ENCODE measurements around the gene DELE1.

- PRO-cap, 6 experiments, result peak in 5 of 6 experiments; most common plus-strand start chr5:141879430 (in 2); most common minus-strand start chr5:141879164 (in 3)
- RAMPAGE, long total RNA, 2 experiments, result no peak in any of the 2 experiments
- RRBS, result under 1% methylated on average over 8 of the region's 40 CpGs
Measured at GRCh38 chr5:141878730-141879529, 720 bp upstream of the PCDH1 start.

DNA sequence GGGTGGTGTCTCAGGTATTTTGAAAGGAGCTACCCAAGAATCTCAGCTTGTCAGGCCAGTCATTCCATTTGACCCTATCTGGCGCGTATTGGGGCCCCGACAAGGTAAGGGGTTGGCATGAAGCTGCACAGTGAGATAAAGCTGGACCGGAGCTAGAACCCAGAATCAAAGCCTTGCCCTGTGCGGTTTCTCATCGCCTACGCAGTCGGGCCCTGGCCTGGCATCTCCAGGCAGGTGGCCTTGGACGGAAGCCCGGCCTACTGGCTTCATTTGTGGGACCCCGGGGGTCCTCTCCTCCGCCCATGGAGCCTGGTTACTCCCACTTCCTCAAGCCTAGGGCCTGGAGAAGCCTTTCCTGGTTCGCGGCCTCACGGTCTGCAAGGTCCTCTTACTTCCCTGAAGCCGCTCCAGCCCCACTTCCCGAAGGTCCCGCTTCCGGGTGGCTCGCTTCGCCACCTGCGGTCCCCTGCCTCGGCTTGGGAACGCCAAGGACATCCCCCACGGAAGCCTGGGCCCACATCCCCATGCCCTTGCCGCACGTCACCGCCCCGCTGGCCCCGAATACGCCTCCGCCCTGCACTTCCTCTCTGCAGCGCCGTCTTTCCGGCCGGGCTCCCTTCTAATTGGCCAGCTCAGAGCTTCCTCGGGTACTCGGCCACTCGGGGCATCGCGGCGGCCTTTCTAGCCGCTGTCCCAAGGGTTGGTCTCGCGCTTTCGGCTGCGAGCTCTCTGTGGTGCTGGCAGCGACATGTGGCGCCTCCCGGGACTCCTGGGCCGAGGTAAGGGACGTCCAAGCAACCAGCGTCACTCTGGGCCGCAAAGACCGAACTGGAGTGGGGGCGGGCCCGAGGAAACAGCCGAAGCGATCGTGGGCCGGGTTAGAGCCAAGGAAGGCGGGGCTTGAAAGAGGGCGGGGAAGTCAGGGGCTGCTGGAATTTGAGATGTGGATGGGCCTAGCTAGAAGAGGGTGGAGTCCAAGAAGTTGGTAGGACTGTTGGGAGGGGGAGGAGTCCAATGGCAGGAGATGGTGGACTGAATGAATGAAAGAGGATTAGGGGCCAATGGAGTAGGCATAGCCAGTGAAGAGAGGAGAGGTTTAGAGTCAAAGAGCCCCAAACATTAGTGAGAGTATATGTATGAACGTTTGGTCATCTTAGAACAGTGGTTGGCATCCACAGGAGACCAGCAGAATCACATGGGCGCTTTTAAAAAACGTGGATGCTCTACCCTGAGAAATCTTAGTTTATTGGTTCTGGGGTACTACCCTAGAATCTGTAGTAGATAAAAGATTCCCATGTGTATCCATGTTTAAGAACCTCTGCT is at the start of gene DELE1:
TSS of gene DELE1 (plus strand) at position 678 of the 1,323 bp plus-strand sequence.
- PRO-cap, 6 experiments, result peak in 6 of 6 experiments; most common plus-strand start position 650 of the sequence (in 6); most common minus-strand start position 830 of the sequence (in 6)
- RAMPAGE, long total RNA, 2 experiments, result start-site peak on the plus strand in 2 of 2 experiments, centred at position 684 of the sequence, 125 to 167 reads per replicate
- RRBS, result 2% methylated on average over 12 of the region's 66 CpGs

DNA sequence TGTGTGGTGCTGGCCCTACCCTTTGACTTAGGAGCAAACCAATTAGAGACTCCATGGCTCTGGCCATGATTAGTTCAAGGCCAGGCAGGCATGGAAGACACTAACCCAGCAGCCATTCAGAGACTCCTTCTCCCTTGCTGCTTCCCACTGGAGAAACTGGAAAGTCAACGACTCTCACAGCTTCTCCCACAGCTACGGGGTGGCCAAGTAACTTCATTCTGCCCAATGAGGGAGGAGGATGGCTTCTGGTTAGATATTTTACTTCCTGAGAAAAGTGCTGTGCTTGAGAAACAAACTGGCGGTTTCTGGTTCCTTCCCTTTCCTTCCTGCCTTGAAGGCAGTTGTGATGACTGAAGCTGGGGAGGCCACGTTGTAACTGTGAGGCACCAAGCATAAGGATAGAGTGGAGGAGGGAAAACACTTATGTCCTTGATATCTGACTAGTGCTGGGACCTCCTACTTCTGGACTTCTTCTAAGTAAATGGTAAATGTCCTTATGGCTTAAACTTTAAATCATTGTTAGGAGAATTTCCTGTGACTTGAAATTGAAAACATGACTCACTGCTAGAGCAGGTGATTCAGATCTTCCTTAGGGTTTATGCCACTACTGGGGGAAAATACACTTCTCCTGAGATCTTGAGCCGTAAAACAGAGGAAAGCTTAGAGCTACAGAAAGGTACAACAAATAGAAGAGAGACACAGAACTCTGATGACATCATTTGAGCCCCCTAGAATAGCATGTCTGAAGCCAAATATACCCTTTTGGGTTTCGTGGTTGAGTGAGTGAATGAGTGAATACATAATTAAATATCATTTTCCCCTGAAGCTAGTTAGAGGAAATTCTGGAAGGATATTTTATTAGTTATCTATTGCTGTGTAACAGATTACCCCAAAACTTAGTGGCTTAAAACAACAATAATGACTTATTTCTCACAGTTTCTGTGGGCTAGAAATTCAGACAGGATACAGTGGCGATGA is 3.2 kb upstream of the GNPDA1 start:
- PRO-cap, 6 experiments, result peak in 5 of 6 experiments; most common plus-strand start position 340 of the sequence (in 5); most common minus-strand start position 483 of the sequence (in 2)
- RAMPAGE, long total RNA, 2 experiments, result no peak in any of the 2 experiments
- RRBS, result no CpG with 5 or more reads among the region's 7 CpGs

- PRO-cap, 6 experiments, result peak in 6 of 6 experiments; most common plus-strand start chr5:142108610 (in 3); most common minus-strand start chr5:142108688 (in 6)
- RAMPAGE, long total RNA, 2 experiments, result no peak in any of the 2 experiments
- RRBS, result 6% methylated on average over 5 of the region's 27 CpGs
Measured at GRCh38 chr5:142108242-142108718, 299 bp upstream of the NDFIP1 start.

GRCh38 chr5:142109748-142110035 is 1.1 kb downstream of the NDFIP1 start:
- PRO-cap, 6 experiments, result no peak in any of the 6 experiments
- RAMPAGE, long total RNA, 2 experiments, result no peak in any of the 2 experiments
- RRBS, result no CpG with 5 or more reads among the region's 7 CpGs

DNA sequence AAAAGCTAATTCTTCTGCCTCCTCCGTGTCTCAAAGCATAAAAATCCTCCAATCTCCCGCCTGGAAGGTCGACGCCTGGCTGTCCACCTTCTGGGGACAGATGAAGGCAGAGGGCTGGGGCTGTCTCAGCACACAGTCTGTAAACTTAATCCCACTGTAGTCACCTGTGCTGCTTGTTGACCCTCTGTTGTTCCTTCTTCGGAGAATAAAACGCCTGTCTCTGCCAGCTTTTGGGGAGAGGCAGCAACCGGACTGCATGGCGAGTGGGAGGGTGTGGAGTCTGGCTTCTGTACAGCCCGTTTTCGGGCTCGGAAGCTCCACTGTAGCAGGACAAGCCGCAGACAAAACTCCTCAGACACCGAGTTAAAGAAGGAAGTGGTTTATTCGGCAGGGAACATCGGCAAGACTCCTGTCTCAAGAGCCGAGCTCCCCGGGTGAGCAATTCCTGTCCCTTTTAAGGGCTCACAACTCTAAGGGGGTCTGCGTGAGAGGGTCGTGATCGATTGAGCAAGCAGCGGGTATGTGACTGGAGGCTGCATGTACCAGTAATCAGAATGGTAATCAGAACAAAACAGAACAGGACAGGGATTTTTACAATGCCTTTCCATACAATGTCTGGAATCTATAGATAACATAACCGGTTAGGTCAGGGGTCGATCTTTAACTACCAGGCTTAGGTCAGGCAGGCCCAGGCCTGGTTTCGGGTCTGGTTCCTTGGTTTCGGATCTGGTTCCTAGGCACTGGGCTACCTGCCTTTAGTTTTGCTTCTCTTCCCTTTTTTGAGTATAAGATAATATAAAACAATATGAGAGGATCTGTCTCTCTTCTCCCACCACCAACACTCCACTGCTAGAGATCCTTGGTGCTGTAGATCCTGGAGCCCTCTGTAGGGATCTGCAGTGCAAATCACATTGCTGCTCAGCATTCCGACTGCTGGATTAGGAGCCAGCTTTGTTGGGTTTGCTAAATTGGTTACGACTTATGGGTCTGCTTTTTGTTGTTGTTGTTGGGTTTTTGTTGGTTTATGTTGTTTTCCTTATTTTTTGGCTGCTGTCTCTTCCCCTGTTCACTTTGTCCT is 88.3 kb downstream of the SPRY4 start:
- PRO-cap, 6 experiments, result no peak in any of the 6 experiments
- RAMPAGE, long total RNA, 2 experiments, result no peak in any of the 2 experiments
- RRBS, result no CpG with 5 or more reads among the region's 27 CpGs

DNA sequence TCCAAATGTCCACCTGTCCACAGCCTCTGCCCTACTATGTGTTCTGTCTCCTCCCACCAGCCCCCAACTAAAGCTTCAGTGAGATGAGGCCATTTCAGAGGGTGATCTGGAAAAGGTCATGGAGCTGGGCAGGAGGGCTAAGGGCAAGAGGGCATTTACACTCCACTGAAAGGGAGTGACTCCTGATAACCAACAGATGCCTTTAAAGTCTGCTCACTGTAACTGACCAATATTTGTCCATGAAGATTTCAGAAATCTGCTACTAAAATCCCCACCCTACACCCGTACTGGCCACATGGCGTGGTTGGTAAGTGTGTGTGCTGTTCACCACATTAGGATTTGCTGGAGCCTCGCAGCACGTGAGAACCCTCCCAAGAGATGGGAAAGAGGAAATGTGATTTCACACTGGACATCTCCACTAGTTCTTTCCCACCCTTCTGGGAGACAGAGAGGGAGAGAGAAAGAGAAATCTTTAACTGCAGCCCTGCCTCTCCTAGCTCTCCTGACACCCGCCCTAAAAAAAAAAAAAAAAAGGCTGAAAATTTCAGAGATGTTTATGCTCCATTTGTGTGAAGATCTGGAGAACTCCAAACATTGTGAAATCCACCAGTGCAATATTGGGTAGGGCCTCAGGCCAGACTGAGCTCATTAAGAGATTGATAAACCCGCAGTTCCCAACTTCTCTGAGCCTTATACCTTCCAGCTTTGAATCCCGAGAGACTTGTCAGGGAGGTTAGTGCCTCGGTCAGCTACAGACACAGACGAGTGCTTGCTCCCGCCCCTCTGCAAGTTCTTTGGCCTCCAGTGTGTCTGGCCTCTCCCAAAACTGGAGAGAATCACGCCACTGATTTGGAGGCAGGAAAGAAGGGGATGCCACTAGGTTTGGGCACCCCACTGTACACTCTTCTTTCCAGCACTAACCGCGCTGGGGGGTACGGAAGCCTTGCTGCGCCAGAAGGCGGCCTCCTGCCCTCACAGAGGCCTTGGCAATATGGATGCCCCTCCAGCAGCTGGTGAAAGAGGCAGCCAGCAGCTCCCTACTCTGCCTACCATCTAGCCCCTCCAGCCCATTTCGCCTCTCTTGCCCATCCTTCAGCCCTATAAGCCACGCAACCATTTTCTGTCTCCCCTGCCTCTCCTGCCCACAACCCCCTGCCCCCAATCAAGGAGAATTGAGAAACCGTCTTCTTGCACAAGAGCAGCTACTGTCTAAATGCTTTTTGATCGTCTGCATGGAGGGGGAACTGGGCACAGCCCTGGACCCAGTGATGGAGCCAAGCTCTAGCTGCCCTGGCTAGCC is 1.8 kb downstream of the SPRY4 start:
- PRO-cap, 6 experiments, result peak in 2 of 6 experiments; most common plus-strand start position 736 of the sequence (in 2); most common minus-strand start position 341 of the sequence (in 1)
- RAMPAGE, long total RNA, 2 experiments, result no peak in any of the 2 experiments
- RRBS, result no CpG with 5 or more reads among the region's 20 CpGs

DNA sequence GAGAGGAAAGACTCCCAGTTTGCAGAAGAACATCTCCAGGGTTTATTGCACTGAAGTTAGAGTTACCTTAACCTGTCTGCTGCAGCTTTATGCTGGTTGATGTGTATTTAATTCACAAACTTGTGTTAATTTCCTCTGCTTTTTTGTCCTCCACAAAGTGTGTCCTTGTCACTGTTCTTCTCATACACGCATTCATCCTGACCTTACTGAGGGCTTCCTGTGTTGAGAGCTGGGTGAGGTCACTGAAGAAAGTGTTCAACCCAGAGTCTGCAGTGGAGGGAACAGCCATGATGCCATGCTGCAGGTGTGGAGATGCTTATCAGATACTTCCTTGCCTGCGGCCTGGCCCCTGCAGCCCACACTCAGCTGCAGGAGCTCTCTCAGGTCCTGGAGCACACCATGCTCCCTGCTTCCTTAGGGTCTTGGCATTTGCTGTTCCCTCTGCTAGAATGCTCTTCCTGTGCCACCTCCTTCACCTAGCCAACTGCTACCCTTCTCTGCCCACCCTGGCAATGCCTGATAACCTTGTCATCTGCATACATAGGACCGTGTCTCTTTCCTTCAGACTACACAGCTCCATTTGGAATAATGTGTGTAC is 108.1 kb upstream of the SPRY4 start:
- PRO-cap, 6 experiments, result no peak in any of the 6 experiments
- RAMPAGE, long total RNA, 2 experiments, result no peak in any of the 2 experiments
- RRBS, result no CpG with 5 or more reads among the region's 3 CpGs

DNA sequence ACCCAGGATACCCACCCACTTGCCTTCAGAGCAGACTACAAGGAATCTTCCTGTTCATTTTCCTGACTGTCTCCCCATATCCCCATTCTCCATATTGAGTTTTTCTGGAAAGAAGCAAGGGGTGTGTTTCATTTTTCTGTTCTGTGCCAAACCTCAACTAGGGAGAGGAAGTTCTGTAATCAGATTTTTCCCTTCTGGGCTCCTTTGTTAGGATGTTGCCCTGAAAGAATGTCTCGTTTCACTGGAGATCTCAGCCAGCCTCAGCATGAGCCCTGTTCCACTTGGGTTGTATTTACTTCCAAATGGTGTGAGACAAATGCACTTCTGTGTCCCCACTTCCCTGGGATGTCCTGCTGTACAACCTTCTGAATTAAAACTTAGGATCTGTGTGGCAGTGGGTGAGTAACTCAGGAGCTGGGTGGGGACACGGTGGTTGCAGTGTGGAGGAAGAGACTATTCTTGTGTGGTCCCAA is 109.0 kb upstream of the SPRY4 start:
- PRO-cap, 6 experiments, result peak in 1 of 6 experiments; most common plus-strand start position 236 of the sequence (in 1); most common minus-strand start position 379 of the sequence (in 1)
- RAMPAGE, long total RNA, 2 experiments, result no peak in any of the 2 experiments
- RRBS, result no CpG with 5 or more reads among the region's 2 CpGs

GRCh38 chr5:142445965-142446591 is 121.3 kb upstream of the SPRY4 start:
- PRO-cap, 6 experiments, result no peak in any of the 6 experiments
- RAMPAGE, long total RNA, 2 experiments, result no peak in any of the 2 experiments
- RRBS, result no CpG with 5 or more reads among the region's 4 CpGs

DNA sequence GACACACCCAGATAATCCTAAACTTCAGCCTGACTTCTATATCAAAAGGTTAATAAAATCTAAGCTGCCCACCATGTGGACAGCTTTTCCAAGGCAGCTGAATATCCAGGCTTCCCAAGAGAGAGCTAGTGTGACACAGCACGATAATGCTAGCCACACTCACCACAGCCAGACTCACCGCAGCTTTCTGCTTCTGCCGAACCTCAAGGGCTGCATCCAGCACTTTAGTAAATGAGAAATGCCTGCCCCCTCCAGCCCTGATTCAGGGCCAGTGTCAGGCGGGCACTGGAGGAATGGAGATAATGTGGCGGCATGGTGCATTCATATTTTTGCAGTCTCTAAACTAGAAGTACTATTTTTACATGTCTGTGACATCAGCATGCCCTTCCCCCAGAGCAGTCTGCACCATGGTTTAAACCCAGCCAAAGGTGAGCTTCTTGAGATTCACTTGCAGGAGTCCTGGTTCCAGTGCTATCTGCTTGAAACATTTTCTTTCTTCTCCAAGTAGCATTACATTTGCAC is 493 bp downstream of the FGF1 start:
- PRO-cap, 6 experiments, result peak in 2 of 6 experiments; most common plus-strand start position 440 of the sequence (in 1); most common minus-strand start position 295 of the sequence (in 2)
- RAMPAGE, long total RNA, 2 experiments, result no peak in any of the 2 experiments
- RRBS, result no CpG with 5 or more reads among the region's 5 CpGs

DNA sequence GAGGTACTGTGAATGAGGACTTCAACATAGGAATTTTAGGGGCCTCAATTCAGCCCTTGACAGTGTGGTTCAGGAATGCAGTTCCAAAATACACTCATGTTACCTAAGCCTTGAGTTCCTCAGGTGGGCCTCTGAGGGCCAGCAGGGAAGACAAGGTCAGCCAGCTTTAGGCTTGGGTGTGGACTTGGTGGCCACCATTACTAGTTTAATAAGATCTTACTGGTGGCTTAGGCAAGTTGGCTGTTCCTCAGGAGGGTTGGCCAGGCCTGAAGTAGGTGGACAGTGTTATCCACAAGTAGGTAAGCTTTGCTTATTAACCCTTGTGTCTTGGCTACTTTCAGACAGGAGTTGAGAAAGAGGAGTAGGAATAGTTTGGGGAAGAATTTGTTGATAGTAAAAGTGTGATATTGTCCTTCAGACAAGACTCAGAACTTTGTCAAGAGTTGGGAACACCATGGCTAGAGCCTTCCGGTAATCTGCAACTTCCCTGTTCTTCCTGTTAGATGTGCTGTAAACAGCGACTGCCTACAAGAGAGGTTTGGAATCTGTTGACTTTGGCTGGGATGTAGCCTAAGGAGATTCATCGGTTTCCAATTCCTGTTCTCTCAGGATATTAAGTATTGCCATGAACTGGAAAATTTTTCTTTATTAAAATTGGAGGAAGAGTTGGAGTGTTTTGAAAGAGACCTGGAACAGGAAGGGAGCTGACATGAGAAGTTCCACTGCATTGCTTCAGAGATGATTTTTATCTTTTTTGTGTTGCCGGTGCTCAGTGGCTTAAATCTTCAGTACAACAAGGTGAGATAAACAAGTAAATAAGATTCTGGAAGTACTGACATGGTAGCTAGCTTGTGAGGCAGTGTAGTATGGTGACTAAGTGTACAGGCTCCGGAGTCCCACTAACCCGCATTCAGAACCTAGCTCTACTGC is 43.9 kb downstream of the ARHGAP26 start:
- PRO-cap, 6 experiments, result no peak in any of the 6 experiments
- RAMPAGE, long total RNA, 2 experiments, result no peak in any of the 2 experiments
- RRBS, result 57% methylated on average over 2 of the region's 6 CpGs

DNA sequence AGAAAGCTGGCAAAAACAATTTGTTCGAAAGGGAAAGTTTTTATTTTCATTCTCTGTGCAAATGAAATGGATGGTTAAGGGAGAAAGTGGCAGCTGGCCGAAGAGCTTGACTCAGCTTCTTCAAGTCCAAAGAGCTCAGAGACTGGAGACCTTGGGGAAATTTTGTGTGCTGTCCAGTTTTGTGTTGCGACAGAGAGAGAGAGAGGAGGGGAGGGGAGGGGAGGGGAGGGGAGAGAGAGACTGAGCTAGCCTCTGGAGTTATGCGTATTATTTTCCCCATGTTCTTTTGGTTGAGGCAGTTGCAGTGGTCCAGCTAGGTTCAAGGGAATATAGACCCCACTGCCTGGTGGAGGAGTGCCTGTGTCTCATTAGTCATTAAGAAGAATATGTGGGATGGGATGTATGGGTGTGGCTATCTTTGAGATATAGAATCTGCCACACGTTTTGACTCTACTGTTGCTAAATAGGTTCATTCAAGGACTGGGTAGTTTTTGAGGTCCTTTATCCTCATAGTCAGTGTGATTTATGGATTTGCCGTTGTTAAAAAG is 69.6 kb downstream of the ARHGAP26 start:
- PRO-cap, 6 experiments, result no peak in any of the 6 experiments
- RAMPAGE, long total RNA, 2 experiments, result no peak in any of the 2 experiments
- RRBS, result no CpG with 5 or more reads among the region's 6 CpGs

GRCh38 chr5:142840359-142841015 is 70.3 kb downstream of the ARHGAP26 start:
- PRO-cap, 6 experiments, result no peak in any of the 6 experiments
- RAMPAGE, long total RNA, 2 experiments, result no peak in any of the 2 experiments
- RRBS, result no CpG with 5 or more reads among the region's 2 CpGs

- PRO-cap, 6 experiments, result peak in 2 of 6 experiments; most common minus-strand start chr5:142841602 (in 2)
- RAMPAGE, long total RNA, 2 experiments, result no peak in any of the 2 experiments
- RRBS, result no CpG with 5 or more reads among the region's 11 CpGs
Measured at GRCh38 chr5:142841142-142841889, 71.1 kb downstream of the ARHGAP26 start.

DNA sequence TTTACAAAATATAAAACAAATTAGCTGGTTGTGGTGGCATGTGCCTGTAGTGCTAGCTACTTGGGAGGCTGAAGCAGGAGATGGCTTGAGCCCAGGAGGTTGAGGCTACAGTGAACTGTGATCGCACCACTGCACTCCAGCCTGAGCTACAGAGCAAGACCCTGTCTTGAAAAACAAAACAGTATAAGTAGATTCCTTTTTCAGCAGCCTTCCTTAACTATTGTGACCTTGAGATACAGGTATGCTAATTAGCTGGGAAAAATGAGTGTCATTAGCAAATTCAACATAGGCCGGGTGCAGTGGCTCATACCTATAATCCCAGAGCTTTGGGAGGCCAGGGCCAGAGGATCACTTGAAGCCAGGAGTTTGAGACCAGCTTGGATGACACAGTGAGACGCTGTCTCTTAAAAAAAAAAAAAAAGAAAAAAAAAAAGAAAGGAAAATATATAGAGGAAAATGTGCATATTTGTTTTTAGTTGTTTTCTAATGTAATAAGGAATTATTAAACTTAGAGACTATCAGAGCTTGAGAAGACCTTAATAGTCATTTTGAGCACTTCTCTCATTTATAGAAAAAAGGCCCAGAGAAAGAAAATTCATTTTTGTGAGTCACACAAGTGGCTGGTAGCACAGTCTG is 188.4 kb downstream of the ARHGAP26 start:
- PRO-cap, 6 experiments, result no peak in any of the 6 experiments
- RAMPAGE, long total RNA, 2 experiments, result no peak in any of the 2 experiments
- RRBS, result no CpG with 5 or more reads among the region's 3 CpGs

DNA sequence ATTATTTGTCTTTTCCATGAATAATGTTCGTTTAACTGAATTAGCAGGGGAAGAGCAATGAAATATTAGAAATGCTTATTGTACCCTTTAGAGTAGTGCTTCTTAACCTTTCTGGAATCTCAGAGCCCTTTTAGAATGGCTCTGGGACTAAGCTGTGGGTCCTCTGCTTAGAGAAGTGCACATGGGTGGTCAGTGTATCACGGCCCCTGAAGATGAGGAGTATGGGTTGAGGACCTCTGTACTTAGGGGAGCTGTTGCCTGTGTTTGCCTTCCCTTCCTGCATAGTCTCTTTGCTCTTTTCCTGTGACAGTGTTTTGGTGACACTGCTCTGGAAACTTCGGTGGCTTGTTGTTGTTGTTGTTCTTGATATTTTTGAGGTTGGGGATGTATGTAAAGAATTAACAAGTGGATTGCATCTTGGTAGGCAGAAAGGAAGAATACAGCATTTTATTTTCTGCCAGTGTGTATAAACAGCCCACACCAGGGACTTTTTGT is 199.4 kb downstream of the ARHGAP26 start:
- PRO-cap, 6 experiments, result no peak in any of the 6 experiments
- RAMPAGE, long total RNA, 2 experiments, result no peak in any of the 2 experiments
- RRBS, result no CpG with 5 or more reads among the region's 3 CpGs

GRCh38 chr5:143008904-143009711 is 238.9 kb downstream of the ARHGAP26 start:
- PRO-cap, 6 experiments, result no peak in any of the 6 experiments
- RAMPAGE, long total RNA, 2 experiments, result no peak in any of the 2 experiments
- RRBS, result no CpG with 5 or more reads among the region's 11 CpGs

DNA sequence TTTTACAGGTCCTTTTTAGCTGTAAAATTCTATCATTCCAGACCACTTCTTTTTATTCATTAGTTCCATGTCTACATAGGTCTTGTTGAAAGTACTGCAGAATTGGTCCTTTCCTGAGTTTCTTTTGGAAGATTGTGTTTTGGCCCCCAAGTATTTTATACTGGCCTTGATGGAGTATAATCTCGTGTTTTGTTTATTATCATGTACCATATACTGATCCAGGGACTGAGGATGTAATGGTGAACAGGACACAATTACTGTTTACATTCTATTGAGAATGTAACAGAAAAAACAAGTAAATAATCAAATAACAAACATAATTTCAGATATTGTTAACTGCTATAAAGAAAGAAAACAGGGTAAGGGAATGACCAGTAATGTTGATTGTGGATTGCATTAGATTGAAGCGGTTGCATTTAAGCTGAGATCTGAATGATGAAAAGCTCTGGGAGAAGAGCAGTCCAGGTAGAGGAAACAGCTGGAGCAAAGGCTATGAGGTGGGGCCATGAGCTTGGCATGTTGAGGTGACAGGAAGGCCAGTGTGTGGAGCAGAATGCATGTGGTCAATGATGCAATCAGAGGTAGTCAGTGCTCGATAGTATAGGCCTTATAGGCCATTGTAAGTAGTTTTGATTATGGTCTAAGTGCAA is 270.2 kb downstream of the ARHGAP26 start:
- PRO-cap, 6 experiments, result no peak in any of the 6 experiments
- RAMPAGE, long total RNA, 2 experiments, result no peak in any of the 2 experiments
- RRBS, result no CpG with 5 or more reads among the region's 3 CpGs

- PRO-cap, 6 experiments, result no peak in any of the 6 experiments
- RAMPAGE, long total RNA, 2 experiments, result no peak in any of the 2 experiments
- RRBS, result no CpG with 5 or more reads among the region's 1 CpG
Measured at GRCh38 chr5:143056797-143057127, 286.6 kb downstream of the ARHGAP26 start.

Measured in heart left ventricle (tissue), 7 donors.